Neutrophil (primary cell): ENCODE data around the genes ERGIC1 and CREBRF.

DNA sequence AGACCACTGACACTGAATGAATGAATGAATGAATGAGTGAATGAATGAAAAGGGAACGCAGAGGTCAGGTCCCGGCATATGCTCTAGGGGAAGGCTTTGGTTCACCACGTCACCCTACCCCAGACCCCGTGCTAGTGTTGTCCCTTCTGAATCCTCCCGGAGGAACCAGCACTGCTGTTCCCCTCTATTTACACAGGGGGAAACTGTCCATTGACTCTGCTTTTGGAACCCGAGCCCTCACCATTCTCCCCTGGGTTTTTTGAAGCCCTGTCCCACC lies 1.0 kb upstream of the ERGIC1 start:
- PRO-cap: no peak

- PRO-cap: bidirectional peak, plus-strand start at chr5:172834429, minus-strand start at chr5:172834162
Observed at GRCh38 chr5:172834073-172835157, at the start of gene ERGIC1. TSS of gene ERGIC1 (plus strand) at chr5:172834251.

DNA sequence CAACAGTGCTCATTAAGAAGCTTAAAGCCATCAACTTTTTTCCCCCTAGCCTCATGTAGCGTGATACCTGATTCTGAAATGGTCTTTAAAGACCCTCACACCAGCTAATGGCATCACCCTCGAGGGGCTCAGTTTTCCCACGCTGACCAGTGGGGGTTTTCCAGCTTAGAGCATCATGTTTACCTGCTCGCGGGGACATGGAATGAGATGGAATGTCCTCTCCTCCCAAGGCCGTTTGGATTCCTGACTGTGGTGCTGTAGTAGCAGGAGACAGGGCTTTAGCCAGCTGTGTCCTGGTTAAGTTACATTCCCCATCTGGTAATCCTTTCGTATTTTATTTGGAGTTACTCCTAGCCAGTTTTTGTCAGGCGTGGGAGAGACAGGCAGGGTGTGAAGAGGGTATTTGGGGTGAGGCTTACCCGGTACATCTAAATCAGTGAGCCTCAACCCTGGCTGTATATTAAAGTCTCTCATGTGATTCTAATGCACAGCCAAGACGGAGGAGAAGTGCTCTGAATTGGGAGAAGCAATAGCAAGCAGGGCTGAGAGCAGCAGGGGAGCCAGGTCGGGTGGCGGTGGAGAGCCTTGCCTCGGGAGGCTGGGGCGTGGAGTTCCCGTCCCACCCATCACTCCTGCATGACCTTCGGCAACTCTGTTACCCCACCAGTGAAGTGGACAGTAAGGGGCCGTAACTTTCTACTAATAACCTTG lies 6.1 kb downstream of the ERGIC1 start:
- PRO-cap: no peak

GRCh38 chr5:172868333-172869223 lies 34.5 kb downstream of the ERGIC1 start:
- PRO-cap: no peak

- PRO-cap: no peak
Observed at GRCh38 chr5:172894595-172895425, 60.8 kb downstream of the ERGIC1 start.

DNA sequence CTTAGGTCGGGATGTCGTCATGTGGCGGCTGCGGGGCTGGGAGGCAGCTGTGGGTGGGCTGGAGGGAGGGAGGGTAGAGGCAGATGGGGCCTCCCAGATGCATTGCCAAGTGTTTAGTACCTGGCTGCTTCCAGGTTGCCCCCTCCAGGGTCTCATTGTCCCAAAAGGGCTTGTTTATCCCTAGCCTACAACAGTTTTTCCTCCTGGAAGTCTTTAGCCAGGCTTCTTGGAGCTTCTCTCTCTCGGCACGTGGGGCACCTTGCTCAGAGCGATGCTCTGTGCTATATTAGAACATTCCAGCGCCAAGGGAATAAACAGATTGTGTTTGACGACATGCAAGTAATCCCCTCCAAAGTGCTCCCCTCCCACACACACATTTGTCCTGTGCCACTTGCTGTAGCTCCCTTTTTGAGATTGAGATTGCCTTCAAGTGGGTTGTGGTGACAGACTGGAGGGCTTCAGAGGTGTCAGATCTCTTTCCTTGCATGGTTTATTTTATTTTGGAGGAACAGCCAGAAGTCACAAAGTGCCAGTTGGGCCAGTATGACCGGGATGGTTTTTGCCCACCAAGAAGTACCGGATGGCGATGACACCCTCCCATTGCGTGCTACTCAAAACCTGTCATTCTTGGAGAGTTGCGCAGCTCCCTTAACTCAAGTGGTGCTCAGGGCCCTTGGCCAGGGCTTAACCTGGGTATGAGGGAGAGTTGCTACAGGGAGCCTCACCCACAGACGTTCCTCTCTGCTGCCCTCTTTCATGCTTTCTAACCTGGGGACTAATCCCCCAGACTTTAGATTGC lies 19.0 kb upstream of the RPL26L1 start:
- PRO-cap: no peak

- PRO-cap: bidirectional peak, plus-strand start at chr5:173056415, minus-strand start at chr5:173056384; bidirectional peak, plus-strand start at chr5:173057354, minus-strand start at chr5:173056821
Observed at GRCh38 chr5:173056266-173057240, at the start of gene CREBRF. TSS of gene CREBRF (plus strand) at chr5:173056352.

- PRO-cap: no peak
Observed at GRCh38 chr5:173281882-173282208, 46.4 kb downstream of the STC2 start.

- PRO-cap: no peak
Observed at GRCh38 chr5:173293794-173294549, 34.2 kb downstream of the STC2 start.

GRCh38 chr5:173303615-173304356 lies 24.4 kb downstream of the STC2 start:
- PRO-cap: no peak

DNA sequence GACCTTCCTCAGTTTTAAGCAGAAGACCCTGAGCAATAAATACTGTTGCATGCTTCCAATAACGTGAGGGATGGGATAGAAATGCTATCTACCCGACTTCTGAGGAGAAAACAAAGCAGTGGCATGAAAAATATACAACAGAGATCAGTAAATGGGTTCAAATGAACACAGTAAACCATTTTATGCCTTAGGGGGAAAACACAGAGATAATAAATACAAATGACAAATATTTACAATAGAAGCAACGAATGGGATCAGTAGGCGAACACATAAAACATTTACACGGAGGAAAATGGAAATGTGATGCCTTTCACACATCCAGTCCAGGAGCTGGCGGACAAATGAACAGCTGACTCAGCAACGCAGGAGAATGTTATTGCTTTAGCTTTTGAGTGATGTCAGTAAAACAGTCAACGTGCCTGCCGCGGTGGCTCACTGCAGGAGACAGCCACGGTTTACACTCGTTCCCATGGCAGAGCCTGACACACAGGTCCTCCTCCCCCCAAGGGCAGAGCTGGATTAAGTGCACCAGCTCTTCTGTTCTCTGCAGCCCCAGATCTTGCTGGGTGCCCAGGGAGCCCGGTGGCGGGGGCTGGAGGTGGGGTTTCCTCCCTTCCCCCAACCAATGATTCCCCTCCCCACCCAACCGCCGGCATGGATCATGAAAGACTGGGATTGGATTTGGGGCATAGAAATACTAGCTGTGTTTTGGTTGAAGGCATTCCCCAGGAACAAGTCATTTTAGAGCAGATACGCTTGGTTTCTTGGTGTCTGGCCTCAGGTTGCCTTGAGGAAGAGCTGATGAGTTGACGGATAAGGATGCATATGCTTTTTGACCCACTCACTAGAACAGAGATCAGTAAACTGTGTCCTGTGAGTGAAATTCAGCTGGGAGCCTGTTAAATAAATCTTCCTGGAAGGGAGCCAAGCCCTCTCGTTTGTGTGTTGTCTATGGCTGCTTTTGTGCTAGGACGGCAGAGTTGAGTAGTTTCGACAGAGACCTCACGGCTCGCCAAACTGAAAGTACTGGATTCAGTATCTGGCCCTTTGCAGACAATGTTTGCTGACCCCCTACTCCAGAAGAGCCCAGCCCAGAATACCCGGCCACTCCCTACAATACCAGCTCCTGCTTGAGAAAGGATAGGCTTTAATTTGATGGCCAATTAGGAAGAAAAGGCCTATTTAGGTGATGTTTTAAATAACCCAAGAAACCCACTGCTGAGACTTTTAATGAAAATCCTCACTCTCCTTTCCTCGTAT lies 12.5 kb downstream of the STC2 start:
- PRO-cap: no peak

DNA sequence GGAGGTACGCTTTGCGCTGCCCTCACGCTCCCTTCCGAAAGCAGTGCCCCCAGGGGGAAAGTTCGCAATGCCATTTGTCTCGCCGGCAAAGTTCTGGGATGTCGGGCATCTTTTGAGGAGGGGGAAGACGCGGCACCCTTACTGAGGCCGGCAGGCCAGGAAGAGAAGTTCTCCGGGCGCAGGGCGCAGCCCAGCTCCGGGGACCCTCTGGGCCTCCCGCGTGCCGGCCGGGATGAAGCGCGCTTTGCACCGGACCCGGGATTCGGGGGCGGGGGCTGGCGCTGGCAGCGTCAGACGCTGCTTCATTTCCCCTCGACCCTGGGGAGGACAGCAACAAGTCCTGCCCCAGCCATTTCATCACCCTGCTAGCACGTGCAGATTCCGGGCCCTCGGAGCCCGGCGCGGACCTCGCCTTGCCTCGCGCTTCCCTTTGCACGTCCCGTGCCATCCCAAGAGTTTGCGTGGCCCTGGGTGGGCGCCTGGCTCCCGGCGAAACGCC lies 691 bp downstream of the STC2 start:
- PRO-cap: no peak

DNA sequence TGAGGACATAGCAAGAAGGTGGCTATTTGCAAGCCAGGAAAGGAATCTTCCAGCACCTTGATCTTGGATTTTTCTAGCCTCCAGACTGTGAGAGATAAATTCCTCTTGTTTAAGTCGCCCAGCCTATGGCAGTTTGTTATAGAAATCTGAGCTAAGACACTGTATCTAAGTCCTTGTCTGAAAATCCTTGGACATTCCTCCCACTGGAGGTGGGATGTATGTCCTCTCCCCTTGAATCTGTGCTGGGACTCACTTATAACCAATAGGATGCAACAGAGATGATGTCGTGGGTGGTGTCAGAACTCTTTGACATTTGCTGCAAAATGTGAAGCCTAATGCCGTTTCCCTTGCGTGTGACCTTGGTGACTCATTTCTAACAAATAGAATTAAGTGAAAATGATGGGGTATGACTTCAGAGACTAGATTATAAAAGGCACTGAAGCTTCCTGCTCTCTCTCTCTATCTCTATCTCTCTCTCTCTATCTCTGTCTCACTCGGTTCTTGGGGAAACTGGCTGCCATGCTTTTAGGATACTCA lies 126.0 kb upstream of the STC2 start:
- PRO-cap: no peak

DNA sequence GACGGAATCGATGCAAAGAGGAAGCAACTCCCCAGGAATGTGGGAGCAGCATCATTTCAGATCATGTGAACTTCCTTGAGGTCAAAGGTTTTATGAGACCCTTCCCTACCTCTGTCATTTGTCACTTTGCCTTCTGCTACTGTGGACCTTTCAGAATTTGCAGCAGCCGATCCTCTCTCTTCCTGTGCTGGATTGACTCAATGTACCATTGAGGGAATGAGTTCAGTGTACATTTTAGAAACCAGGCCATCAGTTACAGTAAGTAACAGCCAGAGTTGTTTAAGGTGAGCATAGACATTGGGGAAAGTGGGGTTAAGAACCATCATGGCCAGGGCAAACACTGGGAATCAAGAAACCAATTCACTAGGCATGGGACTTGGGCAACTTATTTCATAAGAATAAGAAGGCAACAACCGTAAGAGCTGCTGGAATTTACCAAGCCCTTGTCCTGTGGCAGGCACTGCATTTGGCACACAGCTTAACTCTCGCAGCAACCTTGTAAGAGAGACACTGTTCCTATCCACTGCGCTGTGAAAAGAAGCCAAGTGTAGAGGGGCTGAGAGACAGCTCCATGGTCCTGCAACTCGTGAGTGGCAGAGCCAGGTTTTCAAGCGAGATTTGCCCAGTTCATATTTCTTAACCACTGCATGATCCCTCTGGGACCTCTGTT lies 129.1 kb upstream of the STC2 start:
- PRO-cap: no peak

GRCh38 chr5:173486396-173486673 lies 130.1 kb downstream of the BOD1 start:
- PRO-cap: no peak

DNA sequence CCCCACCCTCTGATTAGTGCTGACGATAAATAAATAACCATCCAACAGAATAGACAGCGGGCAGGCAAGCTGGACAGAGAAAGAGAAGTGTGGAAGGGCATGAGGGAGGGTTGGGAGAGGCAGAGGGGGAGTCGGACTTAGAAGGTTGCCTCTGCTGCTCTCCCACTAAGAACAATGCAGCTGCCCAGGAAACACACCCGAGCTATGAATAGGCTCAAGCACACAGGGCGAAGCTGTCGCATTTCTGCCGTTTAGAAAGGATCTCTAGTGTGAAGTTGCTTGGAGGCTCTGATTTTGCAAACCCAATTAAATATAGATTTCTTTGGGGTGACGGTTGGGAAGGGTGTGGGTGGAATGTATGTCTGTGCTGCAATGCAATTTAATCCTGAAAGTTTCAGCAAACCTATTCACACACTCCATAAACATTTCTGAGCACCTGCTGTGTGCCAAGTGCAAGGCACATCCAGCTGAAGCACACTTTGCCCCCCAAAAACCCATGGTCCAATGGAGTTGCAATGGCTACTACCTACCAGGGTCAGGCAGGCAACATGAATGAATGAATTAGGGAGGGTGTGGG lies 57.4 kb upstream of the BOD1 start:
- PRO-cap: no peak

DNA sequence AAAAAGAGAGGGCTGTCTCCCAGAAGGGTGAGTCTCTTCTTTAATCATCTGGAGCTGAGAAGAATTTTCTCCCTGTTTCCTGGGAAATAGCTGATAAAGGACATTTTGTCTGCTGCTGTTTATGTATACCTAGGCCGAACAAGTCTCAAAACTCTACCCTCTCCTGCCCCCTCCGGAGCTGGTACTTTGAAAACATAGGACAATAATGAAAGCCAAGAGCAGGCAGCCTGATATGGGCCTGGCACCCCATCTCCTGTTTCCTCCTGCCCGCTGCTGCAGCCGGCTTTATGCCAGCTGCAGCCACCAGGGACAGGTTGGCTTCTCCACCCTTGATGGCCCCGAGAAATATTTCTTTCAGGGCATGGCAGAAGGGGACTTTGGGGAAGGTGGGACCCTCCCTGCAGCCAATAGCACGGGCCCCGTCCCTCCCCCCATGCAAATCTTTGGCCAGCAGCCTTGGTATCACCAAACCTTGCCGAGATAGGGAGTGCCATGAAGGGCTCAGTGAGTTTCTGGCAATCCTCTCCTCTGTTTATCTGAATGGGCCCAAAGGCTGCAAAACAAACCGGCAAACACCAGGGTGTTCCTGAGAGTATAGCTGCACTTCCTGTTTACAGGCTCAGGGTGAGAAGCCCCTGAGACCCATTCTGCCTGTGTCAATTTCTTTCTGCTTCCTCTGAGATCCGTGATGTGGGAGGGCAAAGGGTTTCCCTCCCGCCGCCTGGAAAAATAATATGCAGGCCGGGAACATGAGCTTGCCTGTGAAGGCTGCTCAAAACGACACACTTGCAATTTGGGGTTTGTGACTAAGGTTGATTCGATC lies 73.4 kb upstream of the BOD1 start:
- PRO-cap: no peak

GRCh38 chr5:173767557-173768750 lies 120.2 kb upstream of the CPEB4 start:
- PRO-cap: no peak

DNA sequence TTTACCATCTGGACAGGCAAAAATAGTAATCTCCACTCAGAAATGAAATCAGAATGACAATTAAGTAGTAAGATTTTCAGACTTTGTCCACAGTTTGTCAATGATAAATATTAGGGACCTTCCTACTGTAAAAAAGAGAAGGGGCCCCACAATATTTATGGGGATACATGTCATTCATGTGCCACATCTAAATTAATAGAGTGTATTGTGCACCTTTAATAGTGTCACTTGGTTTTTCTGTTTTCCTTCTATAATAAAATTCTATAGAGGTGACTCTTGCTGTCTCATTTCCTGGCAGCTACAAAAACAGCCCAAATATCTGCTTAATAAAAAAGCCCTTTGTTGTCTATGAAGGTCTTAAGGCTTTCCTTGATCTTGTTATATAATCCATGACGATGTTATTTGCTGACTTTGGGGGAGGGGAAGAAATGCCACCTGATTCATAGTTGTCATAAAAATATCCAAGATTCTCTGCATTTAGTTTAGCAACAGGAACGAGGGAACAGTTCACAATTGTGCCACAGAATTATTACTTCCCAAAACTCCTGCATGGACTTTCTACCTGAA lies 31.2 kb downstream of the CPEB4 start:
- PRO-cap: no peak

DNA sequence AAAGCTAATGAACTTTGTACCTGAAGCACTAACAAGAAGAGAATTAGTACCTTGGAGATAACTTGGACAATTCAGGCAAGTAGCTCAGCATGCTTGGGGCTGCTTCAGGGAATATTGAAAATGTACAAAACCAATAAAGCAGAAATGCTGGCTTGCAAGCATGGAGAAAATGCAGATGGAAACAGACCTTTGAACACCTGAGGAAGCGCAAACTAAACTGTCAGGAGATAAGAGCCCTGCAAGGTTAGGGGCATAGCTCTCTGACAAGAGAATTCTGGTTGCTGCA lies 42.7 kb upstream of the C5orf47 start:
- PRO-cap: no peak